Osteoblast (primary cell): Measurements from ENCODE around the genes SMYD4, SRR and METTL16.

GRCh38 chr17:1829205-1830333, at the start of gene SMYD4:
Gene SMYD4 (minus strand): TSS chr17:1829902.
- CAGE, long polyA plus RNA, result no peak
- RRBS, result 1% methylated on average over 62 of the region's 102 CpGs

DNA sequence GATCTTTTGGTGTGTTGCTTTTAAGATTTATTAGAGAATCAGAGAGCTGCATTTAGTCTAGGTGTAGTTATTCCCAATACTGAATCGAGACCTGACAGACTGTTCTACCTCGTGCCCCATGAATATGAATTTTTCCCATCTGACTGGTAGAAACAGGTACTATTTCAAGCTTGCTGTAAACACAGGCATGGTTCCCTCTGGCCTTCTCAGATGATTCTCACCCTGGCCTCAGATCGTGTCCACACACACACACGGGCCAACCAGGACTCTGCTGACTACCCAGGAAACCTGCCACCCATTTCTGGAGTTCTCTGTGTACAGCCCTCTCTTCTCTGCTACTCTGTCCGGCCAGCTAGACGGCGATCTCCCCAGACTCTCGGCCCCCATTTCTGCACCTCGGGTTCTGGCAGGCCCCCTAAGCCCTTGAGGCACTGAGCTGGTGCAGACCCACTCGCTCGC, 31.1 kb downstream of the RPA1 start:
- CAGE, long polyA plus RNA, result no peak
- RRBS, result no CpG with 5 or more reads among the region's 11 CpGs

DNA sequence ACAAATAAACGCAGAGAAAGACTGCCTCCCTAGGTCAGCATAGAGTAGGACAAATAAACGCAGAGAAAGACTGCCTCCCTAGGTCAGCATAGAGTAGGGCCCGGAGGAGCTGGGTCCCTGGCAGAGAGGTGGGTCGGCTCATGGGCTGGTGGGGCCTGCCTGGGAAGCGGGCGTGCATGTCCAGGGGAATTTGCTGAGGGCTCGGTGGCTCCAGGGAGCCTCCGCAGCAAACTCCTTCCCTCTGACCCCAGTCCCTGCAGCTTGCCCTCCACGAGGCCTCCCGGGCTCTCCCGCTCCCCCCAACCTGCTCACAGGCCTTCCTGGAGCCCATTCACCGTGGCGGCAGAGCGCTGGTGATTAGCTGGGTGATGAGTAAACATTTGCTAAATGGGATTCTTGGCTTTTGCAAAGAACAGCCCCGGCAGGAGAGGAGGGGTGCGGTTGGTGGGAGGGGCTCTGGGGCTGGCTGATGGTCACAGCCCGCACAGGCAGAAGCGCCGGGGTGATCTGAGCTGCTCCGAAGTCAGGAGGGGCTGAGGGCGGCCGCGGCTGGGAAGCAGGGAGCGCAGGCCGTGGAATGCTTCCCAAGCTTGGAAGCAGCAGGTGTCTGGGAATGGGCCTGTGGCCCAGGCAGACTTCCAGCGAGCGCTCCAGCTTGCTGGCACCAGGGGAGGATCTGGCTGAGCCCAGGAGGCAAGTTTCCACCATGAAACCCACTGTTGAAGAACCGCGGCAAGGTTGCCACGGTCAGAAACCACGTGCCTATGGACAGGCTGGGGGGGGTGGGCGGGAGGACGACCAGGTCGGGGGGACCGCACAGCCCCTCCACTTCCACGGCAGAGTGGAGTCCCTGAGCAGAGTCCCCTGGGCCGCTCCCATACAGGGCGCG, 93.0 kb downstream of the RTN4RL1 start:
- CAGE, long polyA plus RNA, result no peak
- RRBS, result 12% methylated on average over 5 of the region's 39 CpGs

DNA sequence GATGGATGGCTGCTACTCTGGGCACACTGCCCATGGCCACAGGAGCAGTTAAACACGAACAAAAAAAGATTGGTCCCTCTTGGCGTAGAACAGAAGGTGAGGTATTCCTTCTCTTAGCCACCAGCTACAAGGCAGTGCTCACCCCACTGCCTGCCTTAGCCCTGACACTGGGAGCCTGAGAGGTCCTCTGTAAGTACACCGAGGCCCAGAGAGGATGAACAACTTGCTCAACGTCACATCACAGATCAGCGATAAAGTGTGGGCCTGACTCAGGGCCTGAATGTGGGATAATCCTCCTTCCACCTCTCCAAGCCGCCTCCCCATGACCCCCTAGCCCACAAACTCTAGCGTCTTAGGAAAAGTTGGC, 2.3 kb upstream of the DPH1 start:
- CAGE, long polyA plus RNA, result no peak
- RRBS, result no CpG with 5 or more reads among the region's 7 CpGs

- CAGE, long polyA plus RNA, result no peak
- RRBS, result no CpG with 5 or more reads among the region's 5 CpGs
Observed at GRCh38 chr17:2189732-2190383, 113.7 kb downstream of the SMG6 start.

GRCh38 chr17:2208394-2208664, 95.3 kb downstream of the SMG6 start:
- CAGE, long polyA plus RNA, result no peak
- RRBS, result no CpG with 5 or more reads among the region's 5 CpGs

DNA sequence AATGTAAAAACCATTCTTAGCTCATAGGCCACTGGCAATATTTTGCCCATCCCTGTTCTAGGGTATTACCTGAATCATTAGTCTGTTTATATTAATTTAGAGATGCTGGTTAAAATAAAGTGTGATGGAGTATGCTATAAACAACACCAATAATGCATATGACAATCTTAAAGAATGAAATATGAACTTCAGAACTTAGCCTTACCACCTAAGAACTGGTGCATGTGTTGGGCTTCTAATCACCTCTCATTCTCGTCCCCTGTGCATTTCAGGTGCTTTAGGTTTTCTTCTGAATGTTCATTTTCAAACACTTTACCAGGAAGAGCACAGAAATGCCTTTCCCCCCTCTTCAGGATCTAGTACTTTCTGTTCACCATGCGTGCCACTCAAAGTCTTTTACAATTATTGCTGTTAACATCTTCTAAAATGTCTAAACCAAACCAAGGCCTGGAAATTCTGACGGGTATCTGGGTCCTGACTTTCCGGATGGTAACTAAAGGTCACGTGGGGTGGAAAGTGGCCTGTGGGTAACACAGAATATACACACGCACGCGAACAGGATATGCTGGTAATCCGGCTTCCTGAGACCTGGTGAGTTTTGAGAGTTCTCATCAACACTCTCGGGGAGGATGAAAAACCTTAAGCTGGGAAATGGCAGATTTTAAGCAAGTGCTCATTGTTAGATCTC, 37.7 kb downstream of the SMG6 start:
- CAGE, long polyA plus RNA, result no peak
- RRBS, result 74% methylated on average over 6 of the region's 10 CpGs

DNA sequence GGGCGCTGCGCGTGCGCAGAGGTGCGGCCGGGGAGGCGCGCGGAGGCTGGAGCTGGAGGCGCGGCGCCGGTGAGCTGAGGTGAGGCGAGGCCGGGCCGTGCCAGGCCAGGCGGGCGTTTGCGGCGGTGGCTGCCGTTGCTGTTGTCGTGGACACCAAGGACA, at the start of gene SRR:
Gene SRR, plus strand, starts transcription at position 12 of the 162 bp plus-strand sequence.
- CAGE, long polyA plus RNA, result start-site peak on the plus strand centred at position 24 of the sequence, 24 bp wide, 113 and 158 reads in 2 replicates
- RRBS, result under 1% methylated on average over 13 of the region's 22 CpGs

GRCh38 chr17:2335797-2336240, 438 bp downstream of the TSR1 start:
- CAGE, long polyA plus RNA, result no peak
- RRBS, result no CpG with 5 or more reads among the region's 18 CpGs

- CAGE, long polyA plus RNA, result no peak
- RRBS, result under 1% methylated on average over 43 of the region's 73 CpGs
Observed at GRCh38 chr17:2392126-2393035, 8.5 kb downstream of the MNT start.

- CAGE, long polyA plus RNA, result no peak
- RRBS, result 2% methylated on average over 17 of the region's 51 CpGs
Observed at GRCh38 chr17:2399155-2399846, 1.6 kb downstream of the MNT start.

- CAGE, long polyA plus RNA, result no peak
- RRBS, result no CpG with 5 or more reads among the region's 18 CpGs
Observed at GRCh38 chr17:2406686-2407933, 6.2 kb upstream of the MNT start.

DNA sequence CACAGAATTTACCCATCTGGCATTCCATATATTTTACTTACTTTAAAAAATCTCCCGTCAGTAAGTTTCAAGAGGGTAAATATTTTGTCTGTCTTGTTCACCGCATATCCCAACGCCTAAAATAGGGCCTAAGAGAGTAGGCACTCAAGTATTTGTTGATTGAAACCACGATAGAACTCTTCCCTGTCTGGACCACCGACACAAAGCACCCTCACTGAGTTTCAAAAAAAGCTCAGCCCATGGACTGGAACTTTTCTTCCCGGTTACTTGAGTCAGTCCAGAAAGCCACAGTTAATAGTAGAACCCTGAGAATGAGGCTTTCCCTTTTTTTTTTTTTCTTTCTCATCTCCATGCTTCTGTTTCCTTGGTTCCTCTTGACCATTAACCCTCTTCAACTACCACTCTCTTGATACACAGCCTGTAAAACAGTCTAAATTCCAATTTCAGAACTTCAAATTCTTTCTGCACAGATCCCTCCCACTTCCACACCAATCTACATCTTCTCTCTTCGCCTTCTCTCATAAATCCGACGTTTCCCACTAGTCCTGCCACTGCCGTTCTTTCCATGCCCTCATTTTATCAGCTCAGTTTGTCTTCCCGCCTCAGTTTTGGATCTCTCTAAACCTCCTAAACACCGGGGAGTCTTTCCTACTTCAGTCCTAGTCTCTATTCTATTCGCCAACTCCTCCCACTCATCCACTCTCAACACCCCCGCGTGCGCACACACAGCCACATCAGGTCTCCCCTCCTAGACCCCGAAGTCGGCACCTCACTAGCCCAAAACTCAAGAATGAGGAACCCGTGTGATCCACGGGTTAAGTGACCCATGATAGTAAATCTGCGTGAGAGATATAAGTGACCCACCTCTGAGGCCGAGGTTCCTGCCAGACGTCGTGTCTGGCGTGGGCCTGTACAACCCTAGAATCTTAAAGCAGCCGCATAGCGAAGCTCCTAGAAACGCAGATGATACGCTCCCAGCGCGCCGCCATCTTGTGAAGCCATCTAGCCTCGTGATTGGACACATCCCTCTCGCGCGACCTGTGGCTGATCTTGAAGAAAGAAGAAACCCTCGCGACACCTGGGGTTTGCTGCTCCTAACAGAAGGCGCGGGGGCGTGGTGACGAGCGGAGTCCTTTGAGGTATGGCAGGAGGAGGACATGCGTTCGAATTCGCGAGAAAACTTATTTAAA, at the start of gene METTL16:
Gene METTL16, minus strand, starts transcription at position 994 of the 1,190 bp plus-strand sequence.
- CAGE, long polyA plus RNA, result no peak
- RRBS, result no CpG with 5 or more reads among the region's 47 CpGs

GRCh38 chr17:2691346-2692173, 20.0 kb downstream of the CLUH start:
- CAGE, long polyA plus RNA, result no peak
- RRBS, result 95% methylated on average over 12 of the region's 75 CpGs

DNA sequence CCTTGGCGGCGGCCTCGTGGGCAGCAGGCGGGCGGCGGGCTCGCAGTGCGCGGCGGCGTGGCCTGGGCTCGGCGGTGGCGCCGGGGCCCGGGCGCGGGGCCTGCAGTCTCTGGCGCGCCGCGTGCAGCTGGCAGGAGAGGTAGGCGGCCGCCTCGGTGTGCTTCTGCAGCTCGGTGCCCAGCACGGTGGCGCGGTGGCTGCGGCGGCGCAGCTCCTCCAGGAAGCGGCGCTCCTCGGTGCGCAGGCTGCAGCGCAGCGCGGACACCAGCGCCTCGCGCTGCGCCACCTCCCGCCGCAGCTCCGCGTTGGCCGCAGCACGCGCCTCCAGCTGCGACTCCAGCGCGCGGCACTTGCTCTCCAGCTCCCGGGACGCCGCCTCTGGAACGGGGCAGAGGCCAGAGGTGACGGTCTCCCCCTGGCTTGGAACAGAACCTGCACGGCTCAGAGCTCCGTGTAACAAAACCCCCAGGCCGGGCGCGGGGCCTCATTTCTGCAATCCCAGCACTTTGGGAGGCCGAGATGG, 13.1 kb upstream of the CLUH start:
- CAGE, long polyA plus RNA, result no peak
- RRBS, result 5% methylated on average over 19 of the region's 65 CpGs

GRCh38 chr17:2865138-2865681, 69.0 kb downstream of the RAP1GAP2 start:
- CAGE, long polyA plus RNA, result no peak
- RRBS, result no CpG with 5 or more reads among the region's 5 CpGs

- CAGE, long polyA plus RNA, result no peak
- RRBS, result no CpG with 5 or more reads among the region's 8 CpGs
Observed at GRCh38 chr17:2892376-2893022, 96.3 kb downstream of the RAP1GAP2 start.

GRCh38 chr17:2902879-2903479, 106.7 kb downstream of the RAP1GAP2 start:
- CAGE, long polyA plus RNA, result no peak
- RRBS, result 89% methylated on average over 2 of the region's 10 CpGs

- CAGE, long polyA plus RNA, result no peak
- RRBS, result no CpG with 5 or more reads among the region's 11 CpGs
Observed at GRCh38 chr17:3029474-3029838, 34.0 kb downstream of the OR1D5 start.

GRCh38 chr17:3030136-3030654, 33.2 kb downstream of the OR1D5 start:
- CAGE, long polyA plus RNA, result no peak
- RRBS, result no CpG with 5 or more reads among the region's 13 CpGs